ENCODE measurements around a stretch of chr3.

DNA sequence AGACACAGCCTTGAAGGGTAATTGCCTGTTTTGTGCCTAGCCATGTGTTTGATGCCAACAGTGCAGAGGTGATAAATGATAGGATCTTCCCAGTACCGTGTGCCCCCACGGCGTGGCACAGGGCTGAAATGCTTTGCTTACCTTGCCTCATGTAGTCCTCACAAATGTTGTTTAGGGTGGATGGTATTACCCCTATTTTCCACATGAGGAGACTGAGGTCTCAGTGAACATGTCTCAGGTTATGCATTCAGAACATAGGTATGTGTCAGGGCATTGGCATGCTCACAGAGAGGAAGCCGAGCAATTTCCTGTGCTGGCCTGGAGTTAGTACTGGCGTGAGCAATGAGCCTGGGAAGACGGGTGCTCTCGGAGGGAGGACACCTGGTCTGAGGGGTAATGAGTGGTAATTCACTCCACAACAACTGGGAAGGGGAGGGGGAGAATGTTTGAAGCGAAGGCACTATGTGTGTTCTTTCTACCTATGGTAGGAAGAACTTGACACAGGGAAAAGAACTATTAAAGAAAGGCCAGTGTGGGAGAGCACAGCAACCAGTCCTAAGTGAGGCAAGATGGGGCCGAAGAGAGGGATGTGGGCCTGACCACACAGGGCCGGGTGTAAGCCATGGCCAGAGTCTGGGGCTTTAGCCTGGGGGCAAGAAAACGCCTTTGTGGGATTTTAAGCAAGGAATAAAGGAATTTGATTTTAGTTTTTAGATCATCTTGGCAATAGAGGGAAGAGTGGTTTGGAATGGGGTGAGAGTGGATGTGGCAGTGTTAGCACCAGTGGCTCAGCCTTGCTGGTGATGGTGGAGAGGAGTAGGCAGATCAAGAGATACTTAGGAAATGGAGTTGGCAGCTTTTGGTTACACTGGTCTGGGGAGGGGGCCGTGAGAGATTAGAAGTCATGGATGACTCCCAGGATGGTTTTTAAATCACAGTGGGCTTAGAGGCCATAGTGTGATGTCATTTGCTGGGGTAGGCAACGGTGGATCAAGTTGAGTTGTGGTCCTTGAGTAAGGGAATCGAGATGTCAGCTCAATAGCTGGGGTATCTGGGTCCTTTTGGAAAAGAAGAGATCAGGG lies 4.8 kb upstream of the FAM131A start:
- PRO-cap = bidirectional peak, plus-strand start at position 327 of the sequence, minus-strand start at position 214 of the sequence
- RRBS = no CpG with 5 or more reads among the region's 14 CpGs

DNA sequence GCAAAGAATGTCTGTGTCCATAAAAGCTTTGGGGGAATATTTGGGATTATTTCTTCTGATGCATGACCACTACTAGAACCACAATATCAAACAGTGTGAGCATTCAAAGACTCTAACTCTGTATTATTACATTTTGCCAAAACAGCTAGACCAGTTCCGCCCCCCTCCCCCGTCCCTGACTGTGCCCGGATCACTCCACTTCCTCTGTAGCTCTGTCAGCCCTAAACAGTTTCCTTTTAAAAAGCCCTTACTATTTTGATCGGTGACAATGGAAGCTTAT lies 36.7 kb upstream of the EPHB3 start:
- PRO-cap = no peak
- RRBS = no CpG with 5 or more reads among the region's 4 CpGs

- PRO-cap = no peak
- RRBS = no CpG with 5 or more reads among the region's 5 CpGs
Measured at GRCh38 chr3:184642838-184643326, 69.0 kb downstream of the MAGEF1 start.

GRCh38 chr3:184666501-184666735 lies 45.4 kb downstream of the MAGEF1 start:
- PRO-cap = no peak
- RRBS = no CpG with 5 or more reads among the region's 7 CpGs

DNA sequence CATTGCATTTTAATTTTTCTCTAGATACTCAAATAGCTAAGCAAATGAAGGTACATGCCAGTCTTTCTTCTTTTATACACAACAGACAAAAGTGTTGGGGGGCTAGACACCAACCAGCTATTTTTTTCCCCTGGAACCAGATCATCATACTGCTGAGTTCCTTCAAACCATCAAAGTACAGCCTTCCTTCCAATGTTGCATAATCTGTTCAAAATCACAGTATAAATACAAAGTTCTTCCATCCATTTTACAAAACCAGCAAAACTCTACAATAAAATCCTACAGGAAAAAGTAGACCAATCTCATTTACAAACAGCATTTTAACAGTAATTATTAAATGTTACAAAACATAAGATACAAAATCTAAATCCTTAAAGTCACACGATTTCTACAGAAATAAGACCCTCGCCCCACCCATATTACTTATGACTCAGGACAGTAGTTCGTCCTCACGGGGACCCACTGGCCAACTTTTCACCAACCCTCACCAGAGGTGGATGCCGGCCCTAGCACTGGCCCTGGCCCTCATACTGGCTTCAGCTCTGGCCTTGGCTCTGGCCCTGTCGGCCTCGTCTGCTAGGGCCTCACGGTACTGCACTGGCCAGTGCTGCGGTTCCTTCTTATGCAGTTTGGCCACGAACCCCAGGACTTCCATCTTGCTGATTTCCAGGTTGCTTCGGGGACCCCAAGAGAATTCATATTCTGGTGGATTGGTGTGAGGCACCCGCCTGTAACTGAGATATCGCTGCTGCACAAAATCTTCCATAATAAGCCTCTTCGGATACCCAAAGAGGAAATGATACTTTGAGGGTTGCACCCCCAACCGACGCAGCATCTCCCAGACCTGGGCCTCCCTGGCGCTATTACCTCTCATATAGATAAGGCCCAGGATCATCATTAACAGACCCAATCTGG lies 1.2 kb downstream of the MAGEF1 start:
- PRO-cap = bidirectional peak, plus-strand start at position 604 of the sequence, minus-strand start at position 571 of the sequence
- RRBS = no CpG with 5 or more reads among the region's 17 CpGs

- PRO-cap = no peak
- RRBS = no CpG with 5 or more reads among the region's 22 CpGs
Measured at GRCh38 chr3:184716722-184717724, 5.2 kb upstream of the MAGEF1 start.

DNA sequence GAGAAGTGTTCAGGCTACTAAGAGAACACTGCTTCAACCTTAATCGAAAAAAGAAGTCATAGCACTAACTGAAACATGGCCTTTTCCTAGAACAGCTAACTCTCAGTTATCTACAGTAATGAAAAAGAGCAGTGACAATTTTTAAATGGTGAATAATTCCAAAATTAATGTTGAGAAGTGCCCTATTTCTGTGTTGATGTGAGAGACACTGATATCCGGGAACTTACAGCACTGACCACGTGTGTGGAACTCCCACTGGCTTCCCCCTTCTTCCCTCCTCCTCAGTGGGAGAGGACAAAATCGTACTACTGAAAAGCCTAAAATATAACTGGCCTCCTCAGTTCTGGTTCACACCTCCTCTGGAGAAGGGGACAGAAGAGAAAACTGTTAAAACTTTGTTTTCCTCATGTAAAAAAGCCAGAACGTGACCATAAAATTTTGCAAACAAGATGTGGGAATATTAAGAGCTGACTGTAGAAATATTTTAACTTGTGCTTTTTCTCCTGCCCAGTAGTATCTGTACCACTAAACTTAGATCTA lies 74.5 kb downstream of the C3orf70 start:
- PRO-cap = no peak
- RRBS = no CpG with 5 or more reads among the region's 5 CpGs

DNA sequence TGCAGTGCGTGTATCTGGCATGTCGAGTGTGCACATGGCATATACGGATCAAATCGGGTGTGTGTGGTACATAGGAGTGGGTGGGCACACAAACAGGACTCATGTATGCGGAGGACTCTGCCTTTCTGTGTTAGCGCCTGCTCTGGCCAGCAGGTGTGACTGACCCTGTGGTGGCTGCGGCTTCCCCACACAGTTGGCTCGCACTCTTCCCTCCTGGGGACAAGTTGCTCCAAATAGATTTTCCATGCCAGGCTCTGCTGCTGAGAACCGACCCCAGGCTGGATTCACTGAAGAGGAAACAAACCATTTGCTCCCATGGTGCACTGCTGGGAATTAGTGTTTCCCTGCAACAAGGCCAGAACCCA lies 1.3 kb upstream of the C3orf70 start:
- PRO-cap = no peak
- RRBS = no CpG with 5 or more reads among the region's 9 CpGs

- PRO-cap = bidirectional peak, plus-strand start at chr3:185282998, minus-strand start at chr3:185282857
- RRBS = no CpG with 5 or more reads among the region's 40 CpGs
Measured at GRCh38 chr3:185282641-185283324, 28.9 kb upstream of the EHHADH start.

DNA sequence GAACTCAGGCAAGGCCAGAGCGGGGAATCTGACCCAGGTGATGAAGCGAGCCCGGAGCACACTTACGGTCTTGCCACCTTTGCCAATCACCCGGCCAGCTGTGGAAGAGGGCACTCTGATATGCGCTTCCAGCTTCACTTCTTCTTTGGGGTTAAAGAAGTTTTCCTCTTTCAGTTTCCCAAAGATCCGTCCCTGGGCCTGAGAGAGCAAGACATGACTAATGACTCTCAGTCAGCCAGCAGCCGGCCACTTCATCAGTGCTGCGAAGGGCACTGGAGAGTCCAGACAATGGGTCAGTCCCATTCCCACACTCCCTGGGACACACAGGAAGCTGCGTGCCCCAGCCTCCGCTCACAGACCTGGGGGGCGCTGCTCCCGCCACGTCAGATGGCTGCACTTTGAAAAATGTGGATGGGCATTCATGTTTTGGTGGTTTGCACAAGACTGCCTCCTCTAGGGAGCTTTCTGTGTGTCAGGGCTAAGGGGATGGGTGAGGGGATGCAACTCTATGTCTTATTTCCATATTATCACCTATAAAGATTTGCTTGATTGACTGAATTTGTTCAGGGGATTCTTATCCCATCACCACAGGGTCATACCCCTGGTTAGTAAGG lies 63.3 kb downstream of the SENP2 start:
- PRO-cap = no peak
- RRBS = 100% methylated on average over 2 of the region's 14 CpGs

- PRO-cap = bidirectional peak, plus-strand start at chr3:185656697, minus-strand start at chr3:185656328
- RRBS = no CpG with 5 or more reads among the region's 9 CpGs
Measured at GRCh38 chr3:185656164-185656889, 70.2 kb downstream of the SENP2 start.

- PRO-cap = unidirectional peak, minus-strand start at chr3:185660546
- RRBS = no CpG with 5 or more reads among the region's 7 CpGs
Measured at GRCh38 chr3:185660423-185660801, 74.3 kb downstream of the SENP2 start.

DNA sequence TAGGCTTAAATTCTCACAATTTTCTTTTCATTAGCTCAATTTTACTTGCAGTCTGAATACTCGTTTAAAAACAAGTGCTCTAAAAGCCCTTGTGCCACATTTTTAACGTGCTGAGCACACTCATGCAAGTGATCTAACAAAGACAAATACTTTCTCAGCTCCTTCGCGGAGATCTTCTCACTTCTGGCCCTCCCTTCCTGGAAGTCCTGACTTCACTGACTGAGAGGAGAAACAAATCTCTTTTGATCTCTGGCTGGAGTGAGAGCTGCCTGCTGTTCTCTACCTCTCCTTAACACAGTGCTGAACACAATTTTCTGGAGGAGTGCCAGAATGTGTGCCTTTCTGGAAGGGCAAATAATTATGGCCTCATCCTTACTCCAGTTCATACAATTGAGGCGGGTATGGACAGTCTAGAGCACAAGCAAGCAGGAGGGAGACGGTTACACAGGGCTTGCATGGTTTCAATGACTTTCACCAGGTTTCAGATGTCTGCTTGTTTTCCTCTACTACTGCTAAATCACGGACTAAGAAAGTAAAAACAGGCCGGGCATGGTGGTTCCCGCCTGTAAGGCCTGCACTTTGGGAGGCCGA lies 51.0 kb downstream of the IGF2BP2 start:
- PRO-cap = no peak
- RRBS = no CpG with 5 or more reads among the region's 10 CpGs

DNA sequence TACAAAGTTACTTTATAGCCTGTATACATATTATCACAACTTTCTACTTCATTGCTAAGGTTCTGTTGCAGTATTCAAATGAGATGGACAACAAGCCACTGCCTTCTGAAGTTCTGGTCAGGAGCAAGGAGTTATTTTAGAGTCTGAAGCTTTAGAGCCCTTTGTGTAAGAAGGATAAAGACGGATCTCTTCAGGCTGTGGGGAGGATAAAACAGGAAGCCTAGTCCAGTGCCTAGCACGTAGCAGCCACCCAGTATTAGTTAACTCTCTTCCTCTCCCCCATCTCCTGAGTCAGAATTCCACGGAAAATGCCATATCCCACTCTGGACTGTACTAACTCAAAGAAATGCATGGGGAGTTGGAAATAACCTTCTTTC lies 9.5 kb downstream of the IGF2BP2 start:
- PRO-cap = no peak
- RRBS = no CpG with 5 or more reads among the region's 3 CpGs

DNA sequence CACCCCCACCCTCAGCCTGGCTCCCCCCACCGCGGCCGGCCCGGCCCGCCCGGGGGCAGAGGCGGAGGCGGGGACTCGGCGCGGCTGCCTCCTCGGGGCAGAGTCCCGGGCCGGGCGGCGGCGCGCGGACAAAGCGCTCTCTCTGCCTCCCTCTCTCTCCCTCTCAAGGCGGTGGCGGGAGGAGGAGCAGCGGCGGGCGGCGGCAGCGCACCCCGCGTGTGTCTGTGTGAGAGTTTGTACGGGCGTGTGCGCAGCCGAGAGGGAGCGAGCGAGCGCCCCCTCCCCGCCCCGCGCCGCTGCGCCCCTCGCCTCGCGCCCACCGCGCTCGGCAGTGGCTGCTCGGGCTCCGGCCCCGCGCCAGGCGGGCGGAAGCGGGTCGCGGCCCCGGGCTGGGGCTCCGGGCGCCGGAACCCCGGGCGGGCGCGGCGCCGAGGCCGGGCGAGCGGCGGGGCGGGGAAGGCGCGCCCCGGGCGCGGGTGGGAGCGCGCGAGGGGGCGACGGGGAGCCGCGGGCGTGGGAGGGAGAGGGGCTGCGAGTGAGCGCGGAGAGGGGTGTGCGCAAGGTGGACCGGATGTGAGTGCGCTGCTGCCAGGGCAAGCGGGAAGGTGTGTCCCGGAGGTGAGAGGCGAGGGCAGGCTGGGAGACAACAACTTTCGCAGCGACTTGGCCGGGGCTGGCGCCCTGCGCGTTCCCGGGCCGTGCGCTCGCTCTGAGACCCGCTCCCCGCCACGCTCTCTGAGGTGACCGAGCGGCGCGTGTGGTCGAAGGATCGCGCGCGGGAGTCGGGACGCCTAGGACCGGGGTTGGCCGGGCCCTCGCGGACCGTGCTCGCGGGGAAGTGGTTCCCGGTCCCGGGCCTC lies 472 bp upstream of the IGF2BP2 start:
- PRO-cap = bidirectional peak, plus-strand start at position 100 of the sequence, minus-strand start outside the sequence
- RRBS = under 1% methylated on average over 32 of the region's 126 CpGs

- PRO-cap = unidirectional peak, minus-strand start at chr3:185915614
- RRBS = no CpG with 5 or more reads among the region's 6 CpGs
Measured at GRCh38 chr3:185915051-185915711, 22.6 kb downstream of the TRA2B start.

- PRO-cap = no peak
- RRBS = no CpG with 5 or more reads among the region's 3 CpGs
Measured at GRCh38 chr3:185918924-185919663, 18.7 kb downstream of the TRA2B start.

DNA sequence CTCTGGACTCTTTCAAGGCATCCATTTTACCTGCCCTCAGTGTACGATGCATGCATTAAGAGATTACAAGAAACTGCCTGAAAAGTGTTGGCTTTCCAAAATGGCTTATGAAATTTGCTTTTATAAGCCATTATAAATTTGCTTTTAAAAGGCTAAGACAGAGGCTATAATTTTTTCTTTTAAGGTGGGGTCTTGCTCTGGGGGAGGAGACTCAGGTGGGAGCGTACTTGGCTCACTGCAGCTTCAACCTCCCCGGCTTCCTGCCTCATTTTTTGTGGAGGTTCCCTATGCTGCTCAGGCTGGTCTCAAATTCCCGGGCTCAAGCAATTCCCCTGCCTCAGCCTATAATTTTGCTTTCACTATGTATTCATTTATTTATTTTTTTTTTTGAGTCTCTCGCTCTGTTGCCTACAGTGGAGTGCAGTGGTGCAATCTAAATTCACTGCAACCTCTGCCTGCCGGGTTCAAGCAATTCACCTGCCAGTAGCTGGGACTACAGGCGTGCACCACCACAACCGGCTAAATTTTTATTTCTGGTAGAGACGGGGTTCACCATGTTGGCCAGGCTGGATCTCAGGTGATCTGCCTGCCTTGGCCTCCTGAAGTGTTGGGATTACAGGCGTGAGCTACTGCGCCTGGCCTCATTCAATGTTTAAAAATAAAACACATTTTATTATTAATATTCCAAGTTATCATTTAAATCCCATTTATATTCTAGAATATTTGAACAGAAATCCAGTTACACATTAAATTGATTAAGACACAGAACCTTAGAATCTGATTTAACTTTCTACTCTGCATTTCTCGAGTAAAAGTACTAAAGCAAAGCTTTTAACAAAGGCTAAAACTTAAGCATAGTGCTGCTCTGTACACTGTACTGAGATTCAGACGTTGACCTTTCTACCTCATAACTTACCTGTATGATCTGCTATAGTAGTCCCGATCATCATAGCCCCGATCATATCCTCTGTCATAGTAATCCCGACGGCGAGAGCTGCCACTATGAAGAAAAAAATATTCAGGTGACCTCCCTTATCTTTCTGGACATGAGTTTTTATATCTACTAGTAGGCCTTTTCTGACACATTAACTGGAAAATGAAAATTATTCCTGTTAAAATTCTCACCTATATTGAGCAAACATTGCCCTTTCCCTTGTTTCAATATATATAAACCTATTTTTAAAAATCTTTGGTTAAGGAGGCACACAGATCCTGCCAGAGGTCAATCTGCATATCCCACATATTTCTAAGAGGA lies 17.2 kb downstream of the TRA2B start:
- PRO-cap = no peak
- RRBS = 100% methylated on average over 1 of the region's 18 CpGs

DNA sequence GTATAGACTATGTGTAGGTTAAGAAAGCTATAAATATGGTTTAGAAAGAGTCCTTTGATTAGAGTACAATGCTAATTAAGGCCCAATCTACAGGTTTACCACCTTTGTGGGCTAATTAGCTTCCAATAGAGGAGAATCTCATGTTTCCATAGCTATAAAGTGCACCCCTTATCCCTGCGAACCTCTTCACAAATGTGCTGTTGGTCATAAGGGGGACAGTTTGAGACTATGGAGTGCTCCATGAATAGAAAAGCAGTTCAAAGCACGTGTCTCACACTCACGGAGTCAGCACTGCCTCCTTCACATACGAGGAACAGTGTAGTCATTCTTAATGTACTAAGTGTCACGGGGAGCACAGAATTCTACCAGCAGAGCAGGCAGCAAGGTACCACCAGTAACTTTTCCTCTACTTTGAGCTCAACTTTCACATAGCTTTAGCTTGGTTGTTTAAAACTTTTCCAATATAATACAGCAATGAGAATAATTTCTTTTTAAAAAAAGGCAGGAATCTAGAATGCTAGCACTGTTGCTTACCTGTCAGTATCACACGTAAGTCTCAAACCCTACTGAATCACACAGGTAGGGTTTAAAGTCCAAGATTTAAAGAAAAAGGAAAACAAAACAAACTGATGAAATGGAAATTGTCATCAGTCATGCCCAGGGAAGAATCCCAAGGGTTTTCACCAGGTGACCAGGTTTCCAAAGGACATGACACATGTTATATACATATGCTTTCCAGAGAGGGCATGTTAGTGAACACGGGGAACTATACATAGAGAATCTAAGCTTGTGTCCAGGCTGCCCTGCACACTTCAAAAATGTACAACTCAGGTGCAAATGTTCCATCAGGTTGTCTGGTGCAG lies 61.9 kb downstream of the ETV5 start:
- PRO-cap = no peak
- RRBS = no CpG with 5 or more reads among the region's 7 CpGs

- PRO-cap = no peak
- RRBS = 42% methylated on average over 6 of the region's 41 CpGs
Measured at GRCh38 chr3:186193417-186193930, 84.6 kb upstream of the ETV5 start.